ENCODE measurements around a stretch of chr10.

GRCh38 chr10:5935481-5935849, 41.9 kb downstream of the IL15RA start:
- RRBS, result no CpG with 5 or more reads among the region's 8 CpGs

- RRBS, result no CpG with 5 or more reads among the region's 9 CpGs
Observed at GRCh38 chr10:5944142-5945211, 32.9 kb downstream of the IL15RA start.

DNA sequence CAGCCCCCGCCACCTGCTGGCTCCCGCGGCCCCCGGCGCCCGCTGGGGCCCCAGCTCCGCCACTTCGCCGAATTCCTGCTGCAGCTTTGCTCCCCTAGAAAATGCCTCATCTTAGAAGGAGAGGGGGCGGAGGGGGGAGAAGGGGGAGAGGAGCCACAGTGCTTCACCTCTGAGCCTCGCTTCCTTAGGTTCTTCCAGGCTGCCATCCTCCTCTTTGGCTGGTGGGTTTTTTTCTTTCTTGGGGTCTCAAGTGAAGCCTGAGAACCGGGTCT, 695 bp upstream of the IL15RA start:
- RRBS, result 2% methylated on average over 4 of the region's 12 CpGs

DNA sequence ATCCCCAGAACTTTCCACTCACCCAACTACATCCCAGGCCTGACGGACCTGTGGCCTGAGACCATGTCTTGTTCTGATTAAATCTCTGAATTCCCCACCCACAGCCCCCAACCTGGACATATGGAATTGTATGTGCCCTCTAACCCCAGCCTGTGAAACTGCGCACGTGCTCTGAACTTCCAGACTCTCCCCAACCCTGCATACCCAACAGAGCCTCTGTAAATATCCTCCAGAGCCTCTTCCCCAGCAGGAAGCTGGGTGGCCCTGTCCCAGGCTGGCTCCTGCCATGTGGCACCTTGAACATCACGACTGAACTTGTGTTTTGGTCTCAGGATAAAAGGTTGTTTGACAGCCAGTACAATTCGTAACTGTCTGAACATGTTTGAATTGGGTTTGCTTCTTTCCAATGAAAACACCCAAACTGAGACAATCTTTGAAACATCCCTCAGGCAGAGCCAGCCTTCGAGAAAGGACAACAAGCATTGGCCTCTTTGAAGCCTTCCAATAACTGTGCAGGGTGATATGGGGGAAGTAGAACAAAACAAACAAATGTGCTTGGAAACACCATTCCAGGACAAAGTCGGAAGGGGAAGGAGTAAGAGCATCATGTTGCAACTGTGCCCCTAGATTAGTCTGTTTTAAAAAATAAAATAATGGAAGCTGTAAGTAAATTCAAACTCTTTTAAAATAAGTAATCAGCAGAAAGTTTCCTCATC, 39.7 kb downstream of the IL2RA start:
- RRBS, result no CpG with 5 or more reads among the region's 7 CpGs

DNA sequence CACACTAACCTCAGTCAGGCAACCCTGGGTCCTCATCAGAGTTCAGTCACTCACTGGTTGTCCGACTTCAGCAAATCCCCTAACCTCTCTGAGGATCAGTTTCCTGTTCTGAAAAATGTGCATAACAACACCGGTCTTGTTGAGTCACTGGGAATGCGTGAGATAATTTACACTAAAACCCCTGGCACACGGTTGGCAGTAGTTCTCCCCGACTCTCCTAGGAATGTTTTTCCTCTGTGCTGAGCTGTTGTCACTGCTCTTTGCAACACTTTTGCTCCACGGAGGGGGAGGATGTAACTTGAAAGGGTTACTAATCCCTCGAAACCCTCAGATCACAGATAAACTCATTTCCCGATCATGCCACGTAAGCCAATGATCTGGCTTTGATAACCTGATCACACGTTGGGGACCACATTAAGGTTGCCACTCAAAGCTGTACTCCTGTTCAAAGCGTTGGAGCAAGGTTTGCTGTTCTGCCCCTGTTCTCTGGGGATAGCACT, 5.2 kb upstream of the RBM17 start:
- RRBS, result no CpG with 5 or more reads among the region's 11 CpGs

GRCh38 chr10:6100124-6100562, 11.3 kb downstream of the RBM17 start:
- RRBS, result no CpG with 5 or more reads among the region's 3 CpGs

GRCh38 chr10:6197442-6198010, 5.2 kb upstream of the PFKFB3 start:
- RRBS, result no CpG with 5 or more reads among the region's 3 CpGs

- RRBS, result 24% methylated on average over 21 of the region's 68 CpGs
Observed at GRCh38 chr10:6201407-6202135, 1.2 kb upstream of the PFKFB3 start.

GRCh38 chr10:6382793-6383393, 180.2 kb downstream of the PFKFB3 start:
- RRBS, result no CpG with 5 or more reads among the region's 7 CpGs

DNA sequence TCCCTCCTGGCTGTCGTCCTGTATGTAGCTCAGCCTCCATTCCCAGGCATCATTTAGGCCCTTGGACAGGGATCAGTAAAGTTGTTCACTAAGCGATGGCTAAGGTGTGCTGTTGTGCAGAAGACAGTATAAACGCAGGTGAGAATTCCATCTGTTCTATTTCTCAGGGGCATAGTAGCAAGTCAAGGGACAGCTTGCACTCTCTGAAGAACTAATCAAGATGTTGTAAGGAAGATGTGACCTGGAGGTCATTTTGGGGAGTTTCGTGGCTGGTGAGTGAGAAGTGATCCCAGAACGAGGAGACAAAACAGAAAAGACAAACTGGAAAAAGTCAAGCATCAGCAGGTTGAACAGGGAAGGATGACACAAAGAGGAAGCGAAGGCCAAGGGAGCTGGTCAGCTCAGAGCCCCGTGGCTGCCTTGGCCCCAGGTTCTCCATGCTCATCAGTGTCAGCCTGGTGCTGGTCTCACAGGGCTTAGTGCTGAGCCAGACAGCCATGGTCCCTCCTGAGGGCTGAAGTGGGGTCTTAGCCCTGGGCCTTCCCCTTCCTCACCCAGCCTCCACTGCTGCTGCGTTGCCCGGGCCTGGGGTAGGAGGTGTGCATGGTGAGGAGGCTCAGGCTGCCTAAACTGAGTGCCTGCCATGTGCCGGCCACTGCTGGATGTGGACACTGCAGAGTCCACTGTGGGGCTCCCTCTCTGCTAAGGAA, 183.5 kb downstream of the PFKFB3 start:
- RRBS, result 68% methylated on average over 2 of the region's 10 CpGs

DNA sequence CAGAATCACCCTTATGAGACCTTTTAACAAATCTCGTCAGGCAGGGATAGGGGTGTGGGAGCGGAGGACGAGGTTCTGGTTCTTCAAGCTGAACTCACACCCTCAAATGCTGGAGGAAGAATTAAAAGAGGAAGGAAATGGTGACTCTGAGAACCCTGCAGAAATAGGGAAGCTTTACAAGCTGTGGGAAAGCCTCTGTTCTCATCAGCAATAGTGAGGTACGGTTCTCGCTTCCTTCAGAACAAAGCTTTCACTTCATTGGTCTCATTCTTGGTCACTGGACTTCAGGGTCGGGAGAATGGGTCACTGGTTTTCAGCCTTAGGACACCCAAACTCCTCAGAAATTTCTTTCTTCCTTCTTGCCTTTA, 226.1 kb downstream of the SFMBT2 start:
- RRBS, result no CpG with 5 or more reads among the region's 6 CpGs

- RRBS, result no CpG with 5 or more reads among the region's 8 CpGs
Observed at GRCh38 chr10:7337418-7338179, 73.2 kb downstream of the SFMBT2 start.

- RRBS, result no CpG with 5 or more reads among the region's 22 CpGs
Observed at GRCh38 chr10:7410193-7410486, 694 bp downstream of the SFMBT2 start.

DNA sequence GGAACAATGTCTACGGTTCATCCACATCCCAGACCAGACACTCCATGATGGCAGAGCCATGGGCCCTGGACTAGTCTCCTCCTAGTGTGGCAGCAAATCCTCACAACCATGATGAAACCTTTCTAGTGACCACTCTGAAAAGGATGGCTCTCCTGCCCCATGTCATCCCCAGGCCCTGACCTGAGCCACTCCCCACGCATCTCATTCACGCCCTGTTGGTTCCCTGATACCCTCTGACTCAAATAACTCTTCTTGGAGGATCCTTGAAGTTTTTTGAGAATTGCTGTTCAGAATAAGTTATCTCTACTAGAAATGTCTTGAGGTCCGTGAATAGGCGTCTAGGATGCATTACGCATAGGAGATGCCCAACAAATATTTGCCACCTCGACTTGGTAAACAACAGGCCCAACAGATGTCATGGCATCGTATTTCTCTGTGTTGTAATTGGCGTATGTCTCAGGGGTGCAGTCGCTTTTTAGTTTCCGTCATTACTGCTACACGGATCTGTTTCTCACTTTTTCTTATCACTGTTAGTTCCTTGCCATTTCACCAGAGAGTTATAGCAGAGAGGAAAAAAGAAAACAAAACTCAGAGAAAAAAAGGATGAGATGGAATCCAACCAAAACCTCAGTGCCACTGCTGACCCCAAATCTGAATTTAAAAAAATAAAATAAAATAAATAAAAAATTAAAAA, 72.9 kb upstream of the SFMBT2 start:
- RRBS, result no CpG with 5 or more reads among the region's 12 CpGs

GRCh38 chr10:7854751-7855710, 36.7 kb downstream of the TAF3 start:
- RRBS, result no CpG with 5 or more reads among the region's 7 CpGs

DNA sequence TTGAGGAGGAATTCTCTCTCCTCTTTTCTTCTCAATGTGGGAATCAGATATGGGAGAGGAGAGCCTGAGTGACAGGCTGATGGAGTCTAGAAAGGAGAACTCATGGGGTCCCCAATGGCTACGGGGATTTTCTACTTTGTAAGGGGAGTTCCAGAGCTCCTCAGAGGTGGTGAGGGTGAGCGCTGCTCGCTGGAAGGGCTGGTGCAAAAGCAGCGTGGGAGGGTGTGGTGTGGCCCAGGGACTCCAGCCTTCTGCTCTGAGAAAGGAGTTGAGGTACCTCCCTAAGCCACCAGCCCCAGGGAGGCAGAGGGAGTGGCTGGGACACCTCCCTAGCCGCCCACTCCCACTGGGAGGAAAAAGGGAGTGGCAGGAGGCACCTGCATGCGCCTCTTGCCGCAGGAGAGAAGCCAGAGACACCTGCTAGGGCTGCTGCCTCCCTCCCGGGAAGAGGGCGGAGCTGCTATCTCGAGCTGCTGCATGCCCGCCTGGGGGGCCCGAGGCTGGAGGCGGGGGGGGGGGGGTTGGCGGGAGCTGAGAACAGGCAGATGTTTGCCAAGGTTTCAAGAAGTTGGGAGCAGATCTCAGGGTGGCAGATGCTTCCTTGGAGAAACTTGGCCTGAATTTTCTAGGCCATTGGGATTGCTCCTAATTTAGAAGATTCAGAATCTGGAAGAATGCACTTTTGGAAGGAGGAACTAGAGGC, 48.6 kb downstream of the GATA3 start:
- RRBS, result no CpG with 5 or more reads among the region's 14 CpGs

GRCh38 chr10:8183229-8183832, 128.8 kb downstream of the GATA3 start:
- RRBS, result no CpG with 5 or more reads among the region's 5 CpGs

- RRBS, result 3% methylated on average over 4 of the region's 17 CpGs
Observed at GRCh38 chr10:8366088-8366775, 311.7 kb downstream of the GATA3 start.

GRCh38 chr10:8416848-8417306, 362.4 kb downstream of the GATA3 start:
- RRBS, result no CpG with 5 or more reads among the region's 3 CpGs

- RRBS, result no CpG with 5 or more reads among the region's 6 CpGs
Observed at GRCh38 chr10:10662797-10663523, 354.7 kb upstream of the CELF2 start.